AG09309 (cell line): ENCODE measurements around the gene NUTM2D.

- RRBS = 20% methylated on average over 3 of the region's 17 CpGs
Observed at GRCh38 chr10:82358660-82359171, 483.7 kb downstream of the NRG3 start.

GRCh38 chr10:82432309-82432731 is 557.3 kb downstream of the NRG3 start:
- RRBS = no CpG with 5 or more reads among the region's 2 CpGs

DNA sequence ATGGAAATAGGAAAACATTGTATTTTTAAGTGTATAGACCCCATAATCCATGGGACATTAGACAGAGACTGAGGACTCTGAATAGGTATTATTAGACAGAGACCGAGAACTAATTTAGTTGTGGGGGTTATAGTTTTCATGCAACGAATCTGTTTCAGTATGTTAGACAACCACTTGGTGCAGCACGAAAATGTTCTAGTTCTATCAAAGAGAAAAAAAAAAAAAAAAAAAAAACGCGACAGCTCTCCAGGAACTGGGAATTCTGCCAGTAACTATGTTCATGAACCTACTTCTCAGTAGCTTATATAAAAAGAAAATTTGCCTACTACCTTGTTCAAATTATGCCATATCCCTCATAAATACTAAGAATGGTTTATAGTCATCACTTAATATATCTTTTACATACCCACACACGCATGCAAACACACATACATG is 685.2 kb upstream of the GHITM start:
- RRBS = no CpG with 5 or more reads among the region's 6 CpGs

DNA sequence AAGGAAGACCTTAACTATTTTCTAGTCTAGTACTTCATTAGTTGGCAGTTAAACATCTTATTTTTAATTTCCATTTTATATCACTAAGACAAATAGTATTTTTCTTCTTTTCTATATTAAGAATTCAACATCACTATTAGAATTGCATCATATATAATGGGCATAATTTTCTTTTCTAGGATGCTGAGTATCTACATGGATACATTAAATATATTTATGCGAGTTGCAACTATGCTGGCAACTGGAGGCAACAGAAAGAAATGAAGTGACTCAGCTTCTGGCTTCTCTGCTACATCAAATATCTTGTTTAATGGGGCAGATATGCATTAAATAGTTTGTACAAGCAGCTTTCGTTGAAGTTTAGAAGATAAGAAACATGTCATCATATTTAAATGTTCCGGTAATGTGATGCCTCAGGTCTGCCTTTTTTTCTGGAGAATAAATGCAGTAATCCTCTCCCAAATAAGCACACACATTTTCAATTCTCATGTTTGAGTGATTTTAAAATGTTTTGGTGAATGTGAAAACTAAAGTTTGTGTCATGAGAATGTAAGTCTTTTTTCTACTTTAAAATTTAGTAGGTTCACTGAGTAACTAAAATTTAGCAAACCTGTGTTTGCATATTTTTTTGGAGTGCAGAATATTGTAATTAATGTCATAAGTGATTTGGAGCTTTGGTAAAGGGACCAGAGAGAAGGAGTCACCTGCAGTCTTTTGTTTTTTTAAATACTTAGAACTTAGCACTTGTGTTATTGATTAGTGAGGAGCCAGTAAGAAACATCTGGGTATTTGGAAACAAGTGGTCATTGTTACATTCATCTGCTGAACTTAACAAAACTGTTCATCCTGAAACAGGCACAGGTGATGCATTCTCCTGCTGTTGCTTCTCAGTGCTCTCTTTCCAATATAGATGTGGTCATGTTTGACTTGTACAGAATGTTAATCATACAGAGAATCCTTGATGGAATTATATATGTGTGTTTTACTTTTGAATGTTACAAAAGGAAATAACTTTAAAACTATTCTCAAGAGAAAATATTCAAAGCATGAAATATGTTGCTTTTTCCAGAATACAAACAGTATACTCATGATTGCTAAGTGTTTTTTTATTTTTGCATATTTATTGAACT is 13.1 kb downstream of the GHITM start:
- RRBS = no CpG with 5 or more reads among the region's 3 CpGs

DNA sequence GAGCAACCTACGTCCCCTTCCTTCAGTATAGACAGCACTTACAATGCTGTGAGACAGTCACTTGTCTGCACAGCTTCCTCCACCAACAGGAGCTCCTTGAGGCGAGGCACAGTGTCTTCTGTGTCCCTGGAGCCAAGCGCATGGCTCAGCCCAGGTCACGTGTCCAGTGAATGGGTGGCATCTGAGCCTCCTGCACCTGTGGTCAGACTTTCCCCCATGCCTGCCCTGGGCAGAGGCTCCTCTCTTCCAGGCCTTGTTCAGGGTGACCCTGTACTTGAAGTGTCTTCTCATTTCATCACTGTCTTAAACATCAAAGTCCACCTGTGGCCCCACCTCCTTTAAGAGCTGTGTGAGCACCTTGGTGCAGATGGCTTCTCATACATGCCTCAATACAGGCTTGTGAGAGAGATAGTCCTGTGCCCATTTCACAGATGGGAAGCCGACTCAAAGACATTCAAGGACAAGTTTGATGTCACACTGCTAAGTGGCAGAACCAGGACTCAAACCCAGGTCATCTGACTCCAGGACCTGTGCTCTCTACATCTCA is 658 bp upstream of the GPR15LG start:
- RRBS = no CpG with 5 or more reads among the region's 5 CpGs

DNA sequence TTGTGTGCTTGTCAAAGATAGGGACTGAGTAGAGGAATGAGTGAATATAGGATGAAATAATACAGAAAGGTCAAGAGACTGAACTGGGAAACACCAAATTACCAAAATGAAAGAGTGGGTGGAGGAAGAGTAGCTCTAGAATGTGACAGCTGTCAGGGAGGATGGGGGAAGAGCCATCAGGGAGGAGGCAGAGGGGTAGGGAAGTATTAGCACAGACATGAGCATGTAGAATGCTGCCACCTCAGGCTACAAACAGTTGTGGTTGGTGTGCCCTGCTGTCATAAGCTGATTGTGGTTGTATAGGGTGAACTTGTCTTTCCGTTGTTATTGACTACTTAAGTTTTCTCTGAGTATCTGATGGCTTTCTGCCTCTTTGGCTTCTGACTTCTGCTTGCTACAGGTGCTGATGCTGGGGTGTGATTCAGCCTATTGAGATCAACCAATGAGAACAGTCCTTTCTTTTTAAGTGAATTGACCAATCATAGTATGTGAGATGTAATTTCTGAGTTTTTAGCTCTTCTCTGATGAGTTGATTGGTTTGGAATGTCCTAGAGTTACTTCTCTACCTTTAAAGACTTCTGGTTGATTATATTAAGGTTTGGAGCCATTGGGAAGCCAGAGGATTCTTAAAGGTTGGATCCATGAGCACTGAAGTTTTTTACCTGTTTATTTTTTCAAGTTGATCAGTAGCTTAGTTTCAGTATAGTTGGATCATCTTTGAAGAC is 5.7 kb downstream of the CCSER2 start:
- RRBS = no CpG with 5 or more reads among the region's 1 CpG

DNA sequence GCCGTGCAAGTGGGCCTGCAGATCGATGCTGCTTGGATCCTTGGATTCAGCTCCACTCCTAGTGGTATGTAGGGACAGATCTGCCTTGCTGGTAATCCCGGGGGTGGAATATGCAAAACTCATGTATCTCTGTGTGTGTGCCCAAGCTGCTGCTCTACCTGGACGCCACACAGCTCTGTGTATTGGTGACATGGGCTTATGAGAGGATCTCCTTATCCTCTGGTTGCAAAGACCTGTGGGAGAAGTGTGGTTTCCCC is 87.4 kb downstream of the CCSER2 start:
- RRBS = no CpG with 5 or more reads among the region's 4 CpGs

DNA sequence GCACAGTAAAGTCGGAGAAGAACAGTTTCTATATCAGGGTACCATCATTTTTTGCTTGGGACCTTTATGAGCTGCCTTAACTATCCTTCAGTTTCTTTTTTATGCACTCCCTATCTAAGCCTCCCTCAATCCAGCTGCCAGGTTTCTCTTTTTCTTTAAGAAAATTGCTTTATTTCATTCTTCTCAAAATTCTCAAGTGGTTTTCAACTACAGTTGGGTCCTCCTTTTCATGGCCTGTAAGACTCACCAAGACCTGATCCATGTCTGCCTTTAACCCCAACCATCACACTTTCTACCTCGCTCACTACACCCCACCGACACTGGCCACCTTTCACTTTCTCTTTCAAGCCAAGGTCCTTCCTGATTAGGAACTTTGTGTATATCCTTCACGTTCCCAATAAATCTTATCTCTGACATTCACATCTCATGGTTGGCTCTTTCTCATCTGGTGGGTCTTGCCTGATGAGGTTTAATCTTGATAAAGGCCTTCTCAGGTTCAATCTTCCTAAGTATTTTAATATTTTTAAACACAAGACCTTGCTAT is 625.0 kb downstream of the GRID1 start:
- RRBS = no CpG with 5 or more reads among the region's 4 CpGs

DNA sequence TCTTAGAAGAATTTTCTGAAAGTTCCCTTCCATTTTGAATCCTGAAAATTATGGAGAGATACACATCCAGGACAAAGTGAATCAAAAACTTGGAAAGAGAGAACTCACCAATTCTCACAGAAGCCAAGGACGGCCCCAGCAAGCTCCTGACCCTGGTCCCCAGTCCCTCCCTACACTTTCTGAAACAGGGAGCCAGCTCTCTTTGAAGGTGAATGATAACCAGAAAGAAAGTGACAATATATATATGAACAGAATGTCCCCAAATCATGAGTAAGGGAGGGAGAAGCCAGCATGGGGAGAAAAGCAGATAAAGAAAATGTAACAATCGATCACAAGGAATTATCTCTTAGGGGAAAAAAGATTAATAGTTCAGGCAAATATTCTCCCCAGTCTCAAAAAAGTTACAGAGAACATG is 575.2 kb downstream of the GRID1 start:
- RRBS = no CpG with 5 or more reads among the region's 2 CpGs

DNA sequence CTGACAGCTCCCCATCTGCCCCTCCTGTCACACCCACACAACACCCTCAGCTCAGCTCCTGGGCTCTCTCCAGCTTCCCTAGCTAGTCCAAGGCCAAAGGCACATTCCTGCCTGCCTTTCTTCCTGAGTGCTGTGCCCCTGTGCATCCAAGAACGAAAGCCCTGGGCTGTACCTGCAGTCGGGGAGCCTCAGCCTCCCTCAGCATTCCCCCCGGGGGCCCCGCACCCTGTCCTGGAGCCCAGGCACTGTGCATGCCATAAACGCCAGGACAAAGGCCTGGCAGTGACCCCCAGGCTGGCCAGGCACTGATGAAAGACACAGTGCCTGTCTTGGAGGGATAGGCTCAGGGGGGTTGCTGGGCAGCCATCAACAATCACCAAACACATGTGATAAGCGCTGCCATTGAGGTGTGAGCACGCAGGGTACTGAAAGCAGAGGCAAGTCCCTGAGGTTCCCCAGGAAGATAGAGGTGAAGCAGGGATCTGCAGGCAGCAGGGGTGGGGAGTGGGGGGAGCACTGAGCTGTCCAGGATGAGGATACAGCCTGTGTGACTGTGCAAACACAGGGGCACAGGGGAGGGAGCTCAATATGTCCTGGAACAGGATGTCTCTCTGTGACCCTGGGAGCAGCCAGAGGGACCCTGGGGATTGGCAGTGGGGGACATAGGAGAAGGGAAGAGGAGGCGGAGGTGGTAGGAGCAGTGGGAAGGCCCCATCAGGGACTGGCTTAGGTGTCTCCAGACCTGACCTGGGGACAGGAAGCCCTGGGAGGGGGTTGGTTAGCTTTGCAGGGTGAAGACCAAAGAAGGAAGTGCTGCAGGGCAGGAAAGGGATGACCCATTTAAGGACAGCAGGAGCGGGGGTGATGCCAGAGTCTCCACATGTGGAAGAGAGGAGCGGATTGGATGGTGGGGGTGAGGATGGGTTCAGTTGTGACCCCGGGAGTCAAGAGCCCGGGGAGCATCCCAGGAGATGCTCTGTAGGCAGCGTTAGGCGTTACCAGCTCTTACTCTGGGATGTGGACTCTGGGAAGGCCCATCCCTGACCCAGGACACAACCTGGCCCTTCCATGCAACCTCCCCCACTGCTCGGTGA is 3.4 kb upstream of the LDB3 start:
- RRBS = no CpG with 5 or more reads among the region's 15 CpGs

- RRBS = no CpG with 5 or more reads among the region's 10 CpGs
Observed at GRCh38 chr10:86955346-86955924, 2.0 kb downstream of the MMRN2 start.

- RRBS = no CpG with 5 or more reads among the region's 7 CpGs
Observed at GRCh38 chr10:86980820-86981538, 12.7 kb downstream of the ADIRF start.

DNA sequence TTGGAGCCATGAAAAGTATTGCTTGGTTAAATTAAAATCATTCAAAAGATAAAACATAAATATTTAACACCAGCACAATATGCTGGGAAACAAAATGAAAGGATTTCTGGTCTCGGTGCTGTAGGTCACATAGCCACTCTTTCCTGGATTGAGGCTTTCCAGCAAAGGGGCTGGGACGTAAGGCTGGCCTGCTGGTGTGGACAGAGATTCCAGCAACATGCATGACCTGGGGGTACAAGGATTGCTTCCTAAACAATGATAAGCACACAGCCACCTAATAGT is at the start of gene NUTM2D:
Gene NUTM2D (plus strand): TSS at position 177 of the 282 bp plus-strand sequence.
- RRBS = no CpG with 5 or more reads among the region's 2 CpGs

DNA sequence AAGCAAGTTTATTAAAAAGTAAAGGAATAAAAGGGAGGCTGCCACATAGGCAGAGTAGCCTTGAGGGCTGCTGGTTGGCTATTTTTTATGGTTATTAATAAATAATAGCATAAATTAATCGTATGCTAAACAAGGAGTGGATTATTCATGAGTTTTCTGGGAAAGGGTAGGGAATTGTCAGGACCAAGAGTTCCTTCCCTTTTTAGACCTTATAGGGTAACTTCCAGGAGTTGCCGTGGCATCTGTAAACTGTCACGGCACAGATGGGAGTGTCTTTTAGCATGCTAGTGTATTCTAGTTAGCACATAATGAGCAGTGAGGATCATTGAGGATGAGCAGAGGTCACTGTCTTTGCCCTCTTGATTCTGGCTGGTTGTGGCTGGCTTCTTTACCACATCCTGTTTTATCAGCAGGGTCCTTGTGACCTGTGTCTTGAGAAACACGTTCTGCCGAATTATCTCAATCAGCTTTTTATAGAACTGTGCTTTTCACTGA is 41.4 kb downstream of the MINPP1 start:
- RRBS = no CpG with 5 or more reads among the region's 5 CpGs

- RRBS = no CpG with 5 or more reads among the region's 2 CpGs
Observed at GRCh38 chr10:87887668-87888495, 24.5 kb downstream of the PTEN start.

DNA sequence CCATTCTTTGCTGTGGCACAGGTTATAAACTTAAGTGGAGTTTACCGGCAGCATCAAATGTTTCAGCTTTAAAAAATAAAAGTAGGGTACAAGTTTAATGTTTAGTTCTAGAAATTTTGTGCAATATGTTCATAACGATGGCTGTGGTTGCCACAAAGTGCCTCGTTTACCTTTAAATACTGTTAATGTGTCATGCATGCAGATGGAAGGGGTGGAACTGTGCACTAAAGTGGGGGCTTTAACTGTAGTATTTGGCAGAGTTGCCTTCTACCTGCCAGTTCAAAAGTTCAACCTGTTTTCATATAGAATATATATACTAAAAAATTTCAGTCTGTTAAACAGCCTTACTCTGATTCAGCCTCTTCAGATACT is 104.8 kb downstream of the PTEN start:
- RRBS = no CpG with 5 or more reads among the region's 3 CpGs

GRCh38 chr10:88147107-88147557 is 283.7 kb downstream of the PTEN start:
- RRBS = no CpG with 5 or more reads among the region's 5 CpGs

GRCh38 chr10:88213406-88213700 is 349.9 kb downstream of the PTEN start:
- RRBS = no CpG with 5 or more reads among the region's 4 CpGs

- RRBS = no CpG with 5 or more reads among the region's 12 CpGs
Observed at GRCh38 chr10:88232888-88233664, 350.0 kb downstream of the RNLS start.